Skeletal muscle satellite cell (primary cell): Measurements from ENCODE around the gene CENPJ.

- CAGE, long polyA plus RNA = no peak
Measured at GRCh38 chr13:24074860-24075350, 85.6 kb upstream of the SPATA13 start.

DNA sequence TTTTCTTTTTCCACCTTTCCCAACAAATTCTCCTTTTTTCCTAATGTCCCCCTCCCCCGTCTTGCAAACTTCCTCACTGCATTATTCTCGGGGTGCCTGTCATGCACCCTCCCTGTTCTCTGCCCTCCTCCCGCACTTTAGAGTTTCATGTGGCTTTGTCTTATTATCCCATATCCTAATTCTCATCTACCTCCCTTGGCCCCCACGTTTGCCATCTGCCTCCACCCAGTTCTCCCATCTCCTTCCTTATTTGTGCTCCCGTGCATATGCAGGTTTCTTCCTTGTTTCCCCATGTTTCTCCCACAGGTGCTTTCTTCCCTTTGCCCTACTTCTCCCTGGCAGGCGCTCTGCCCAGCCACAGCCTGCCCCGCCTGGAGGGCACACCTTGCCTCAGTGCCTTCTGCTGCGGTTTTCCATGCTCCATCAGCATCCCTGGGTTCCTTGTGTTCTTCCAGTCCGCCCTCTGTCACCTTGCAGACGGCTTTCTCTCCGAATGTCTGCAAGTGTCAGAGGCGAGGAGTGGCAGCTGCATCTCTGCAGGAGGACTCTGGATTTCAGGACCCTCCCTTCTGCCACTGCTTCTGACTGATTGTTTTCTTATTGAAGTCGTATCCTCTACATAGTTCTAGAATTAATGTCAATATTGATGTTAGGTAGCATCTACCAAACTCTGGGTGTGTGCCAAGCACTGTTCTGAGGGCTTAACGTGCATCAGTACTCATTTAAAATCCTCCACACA is 1.6 kb downstream of the SPATA13 start:
- CAGE, long polyA plus RNA = no peak

DNA sequence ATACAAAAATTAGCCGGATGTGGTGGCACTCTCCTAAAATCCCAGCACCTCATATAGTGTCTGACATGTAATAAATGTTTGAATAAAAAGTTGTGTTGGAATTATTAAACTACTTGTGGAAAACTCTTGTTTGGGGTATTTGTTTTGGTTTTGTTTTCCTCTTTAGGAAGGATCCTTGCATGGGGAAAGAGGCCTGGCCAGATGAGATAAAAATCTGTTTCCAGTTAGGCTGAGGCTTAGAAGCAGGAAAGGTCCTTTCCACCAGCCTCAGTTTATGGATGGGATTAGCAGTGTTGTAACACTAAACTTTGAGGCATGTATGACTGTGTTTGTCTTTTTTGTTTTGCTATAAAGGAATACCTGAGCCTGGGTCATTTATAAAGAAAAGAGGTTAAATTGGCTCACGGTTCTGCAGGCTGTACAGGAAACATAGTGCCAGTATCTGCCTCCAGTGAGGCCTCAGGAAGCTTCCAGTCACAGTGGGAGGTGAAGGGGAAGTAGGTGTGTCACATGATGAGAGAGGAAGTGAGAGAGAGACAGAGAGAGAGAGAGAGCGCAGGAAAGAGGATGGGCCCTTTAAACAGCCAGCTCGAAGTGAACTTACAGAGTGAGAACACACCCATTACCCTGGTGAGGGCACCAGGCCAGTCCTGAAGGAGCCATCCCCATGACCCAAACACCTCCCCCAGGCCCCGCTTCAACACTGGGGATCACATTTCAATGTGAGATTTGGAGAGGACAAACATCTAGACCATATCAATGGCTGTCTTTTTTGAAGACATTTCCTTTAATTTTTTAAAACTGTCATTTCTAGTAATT is 21.6 kb downstream of the SPATA13 start:
- CAGE, long polyA plus RNA = no peak

DNA sequence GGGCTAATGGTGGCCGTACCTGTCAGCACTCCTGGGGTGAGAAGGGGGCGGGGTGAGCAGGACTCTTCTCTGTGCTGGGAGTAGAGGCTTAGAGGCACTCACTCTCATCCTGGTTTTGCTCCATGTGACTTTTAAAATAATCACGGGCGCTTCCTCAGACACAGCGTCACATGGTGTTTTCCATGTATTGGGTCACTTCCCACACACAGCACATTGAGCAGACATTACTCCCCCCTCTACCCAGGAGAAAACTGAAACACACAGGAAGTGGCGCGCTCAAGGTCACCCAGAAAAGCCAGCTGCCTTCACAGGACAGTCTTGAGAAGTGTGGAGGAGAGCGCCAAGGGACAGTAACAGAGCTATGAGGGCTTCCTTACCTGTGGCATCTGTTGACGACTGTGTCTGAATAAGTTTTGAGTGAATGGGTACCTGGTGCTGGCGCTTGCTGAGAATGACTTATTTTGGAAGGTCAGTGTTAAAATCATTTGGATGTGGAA is 23.3 kb downstream of the SPATA13 start:
- CAGE, long polyA plus RNA = no peak

- CAGE, long polyA plus RNA = no peak
Measured at GRCh38 chr13:24190152-24190739, 29.7 kb downstream of the SPATA13 start.

- CAGE, long polyA plus RNA = no peak
Measured at GRCh38 chr13:24194328-24194924, 33.9 kb downstream of the SPATA13 start.

- CAGE, long polyA plus RNA = no peak
Measured at GRCh38 chr13:24230080-24230426, 69.5 kb downstream of the SPATA13 start.

DNA sequence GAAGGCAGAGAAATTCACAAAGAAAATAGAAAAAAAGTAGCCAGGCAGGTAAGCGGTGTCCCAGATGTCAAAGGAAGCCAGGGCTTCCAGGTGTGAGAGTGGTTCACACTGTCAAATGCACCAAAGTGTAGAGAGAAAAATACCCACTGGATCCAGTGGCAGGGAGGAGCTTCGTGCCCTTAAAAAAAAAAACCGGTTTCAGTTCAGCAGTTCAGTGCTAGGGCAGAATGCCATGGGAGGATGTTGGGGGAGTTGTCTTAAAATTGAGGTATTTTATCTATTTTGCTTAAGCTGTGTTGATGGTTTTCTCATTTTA is 47.8 kb upstream of the C1QTNF9 start:
- CAGE, long polyA plus RNA = no peak

DNA sequence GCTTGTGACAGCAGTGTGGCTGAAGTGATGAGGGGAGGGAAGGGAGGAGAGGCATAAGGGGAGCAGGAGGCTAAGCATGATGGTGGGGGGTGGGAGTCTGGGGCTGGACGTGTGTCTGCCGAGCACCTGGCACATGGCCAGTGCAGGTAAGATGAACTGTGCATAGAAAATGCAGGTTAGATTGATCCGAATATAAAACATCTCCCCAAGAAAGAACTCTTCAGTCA is 27.4 kb upstream of the C1QTNF9 start:
- CAGE, long polyA plus RNA = no peak

DNA sequence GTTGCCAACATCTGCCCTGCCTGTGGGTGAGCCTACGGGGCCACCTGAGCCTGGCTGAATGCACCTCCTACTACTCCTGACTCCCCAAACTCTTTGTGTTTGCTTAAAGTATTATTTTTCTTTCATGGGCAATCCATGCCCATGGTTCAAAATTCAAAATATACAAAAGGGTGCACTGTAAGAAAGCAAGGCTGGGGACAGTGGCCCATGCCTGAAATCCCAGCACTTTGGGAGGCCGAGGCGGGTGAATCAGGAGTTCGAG is 72.7 kb downstream of the PARP4 start:
- CAGE, long polyA plus RNA = no peak

- CAGE, long polyA plus RNA = no peak
Measured at GRCh38 chr13:24630715-24631349, 49.4 kb upstream of the ATP12A start.

DNA sequence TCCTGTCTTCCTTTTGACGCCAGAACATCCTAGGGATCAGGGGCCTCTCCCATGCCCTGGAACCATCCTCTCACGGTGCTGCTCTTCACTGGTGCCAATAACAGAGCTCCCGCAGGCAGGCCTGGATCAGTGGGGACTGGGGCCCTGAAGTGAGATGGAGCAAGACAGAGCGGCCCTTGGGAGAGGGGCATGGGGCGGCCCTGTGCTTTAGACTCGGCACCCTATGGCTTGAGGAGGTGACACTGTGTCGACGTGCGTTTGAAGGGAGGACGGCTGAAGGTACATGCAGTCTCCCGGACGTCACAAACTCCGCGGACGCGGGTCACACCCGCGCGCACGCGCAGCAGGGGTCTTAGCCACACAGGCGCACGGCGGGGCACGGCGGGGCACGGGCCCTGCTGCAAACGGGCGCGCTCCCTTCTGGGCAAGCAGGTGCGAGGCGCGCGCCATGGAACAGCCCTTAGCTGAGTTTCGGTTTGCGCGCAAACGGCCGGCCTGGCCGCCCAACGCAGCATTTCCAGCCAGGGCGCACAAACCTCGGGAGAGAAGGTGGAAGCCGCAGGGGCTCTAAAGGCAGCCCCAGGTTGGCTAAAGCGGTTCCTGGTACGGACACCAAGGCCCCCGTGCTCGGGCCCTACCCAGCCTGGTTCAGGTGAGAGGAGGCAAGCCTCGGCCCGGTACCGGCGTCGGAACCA is 16.5 kb upstream of the RNF17 start:
- CAGE, long polyA plus RNA = no peak

GRCh38 chr13:24922149-24923256 is at the start of gene CENPJ:
TSS of gene CENPJ (minus strand) at chr13:24922861.
- CAGE, long polyA plus RNA = no peak

DNA sequence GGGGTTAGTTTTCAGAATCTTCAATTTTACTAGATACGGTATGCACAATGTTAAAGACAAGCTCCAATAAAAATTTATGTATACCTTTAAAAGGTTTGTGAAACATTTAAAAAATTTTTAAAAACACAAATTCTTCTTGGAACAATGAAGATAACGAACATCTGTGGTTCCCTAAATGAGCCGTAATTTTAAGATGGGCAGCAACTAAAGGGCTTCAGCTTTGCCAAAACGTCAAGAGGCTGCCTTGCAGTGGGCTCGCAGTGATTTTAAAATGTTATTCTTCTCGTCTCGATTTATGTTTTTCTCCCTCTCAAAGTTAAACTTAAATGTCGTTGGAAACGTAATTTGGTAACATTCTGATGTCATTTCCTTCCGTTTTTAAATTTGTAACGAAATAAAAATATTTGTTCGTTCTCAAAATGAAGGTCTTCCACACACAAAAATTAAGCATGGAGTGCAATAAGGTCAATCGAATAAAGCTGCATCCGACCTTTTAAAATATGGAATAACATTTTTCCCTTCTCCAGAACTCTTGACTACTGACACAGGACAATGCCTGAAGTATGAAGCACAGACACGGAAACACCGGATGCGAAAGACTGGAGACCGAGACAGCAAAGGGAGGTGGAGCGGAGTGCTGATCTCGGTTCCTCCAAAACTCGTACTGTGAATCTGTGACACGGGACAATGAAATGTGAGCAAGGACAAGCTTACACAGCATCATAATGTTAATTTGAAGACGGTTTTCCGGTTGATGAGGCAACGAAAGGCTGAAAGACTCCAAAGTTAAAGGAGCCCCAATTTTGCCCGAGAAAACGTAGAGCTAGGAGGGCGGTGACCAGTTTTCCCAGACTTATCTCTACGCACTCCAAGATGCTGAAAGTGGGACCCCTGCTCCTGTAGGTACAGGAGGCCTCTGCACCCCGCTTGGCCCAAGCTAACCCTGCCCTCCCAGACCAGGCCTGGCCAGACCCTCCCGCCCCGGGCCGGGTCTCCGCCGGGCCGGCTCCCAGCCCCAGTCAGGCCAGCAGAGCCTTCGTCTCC is 846 bp downstream of the MTMR6 start:
- CAGE, long polyA plus RNA = no peak

DNA sequence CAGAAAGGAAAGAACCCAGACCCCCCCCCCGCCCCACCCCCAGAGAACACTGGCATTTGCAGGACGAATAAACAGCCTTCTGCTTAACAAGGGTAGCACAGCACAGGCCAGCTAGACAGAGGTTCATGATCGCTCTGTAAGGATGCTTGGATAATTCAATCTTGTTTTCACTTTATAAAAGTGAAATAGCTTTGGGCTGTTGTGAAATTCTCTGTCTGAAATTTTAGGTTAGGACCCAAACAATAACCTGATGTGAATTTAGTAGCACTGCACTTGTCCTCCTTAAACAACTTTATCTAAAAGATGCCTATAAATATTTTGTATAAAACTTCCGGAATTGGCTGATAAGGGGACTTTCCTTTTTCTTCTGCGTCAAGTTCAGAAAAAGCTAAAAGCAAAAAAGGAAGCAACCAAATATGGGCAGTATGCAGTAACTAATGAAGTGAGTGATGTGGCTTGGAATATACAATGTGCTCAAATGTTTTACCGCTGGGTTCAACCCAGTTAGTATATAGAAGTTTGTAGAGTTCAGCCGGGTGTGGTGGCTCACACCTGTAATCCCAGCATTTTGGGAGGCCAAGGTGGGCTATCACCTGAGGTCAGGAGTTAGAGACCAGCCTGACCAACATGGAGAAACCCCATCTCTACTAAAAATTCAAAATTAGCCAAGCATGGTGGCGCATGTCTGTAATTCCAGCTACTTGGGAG is 163.6 kb downstream of the SHISA2 start:
- CAGE, long polyA plus RNA = no peak

GRCh38 chr13:26220433-26221076 is 1.6 kb downstream of the RNF6 start:
- CAGE, long polyA plus RNA = no peak

DNA sequence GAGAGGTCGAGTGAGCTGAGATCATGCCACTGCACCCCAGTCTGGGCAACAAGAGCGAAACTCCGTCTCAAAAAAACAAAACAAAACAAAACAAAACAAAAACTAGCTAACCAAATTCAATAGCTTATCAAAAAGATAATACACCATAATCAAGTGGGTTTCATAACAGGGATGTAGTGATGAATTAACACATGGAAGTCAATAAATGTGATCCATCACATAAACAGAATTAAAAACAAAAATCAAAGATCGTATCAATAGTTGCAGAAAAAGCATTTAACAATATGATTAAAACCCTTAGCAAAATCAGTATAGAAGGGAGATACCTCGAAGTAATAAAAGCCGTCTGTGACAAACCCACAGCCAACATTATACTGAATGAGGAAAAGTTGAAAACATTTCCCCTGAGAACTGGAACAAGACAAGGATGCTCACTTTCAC is 31.3 kb downstream of the CDK8 start:
- CAGE, long polyA plus RNA = no peak

DNA sequence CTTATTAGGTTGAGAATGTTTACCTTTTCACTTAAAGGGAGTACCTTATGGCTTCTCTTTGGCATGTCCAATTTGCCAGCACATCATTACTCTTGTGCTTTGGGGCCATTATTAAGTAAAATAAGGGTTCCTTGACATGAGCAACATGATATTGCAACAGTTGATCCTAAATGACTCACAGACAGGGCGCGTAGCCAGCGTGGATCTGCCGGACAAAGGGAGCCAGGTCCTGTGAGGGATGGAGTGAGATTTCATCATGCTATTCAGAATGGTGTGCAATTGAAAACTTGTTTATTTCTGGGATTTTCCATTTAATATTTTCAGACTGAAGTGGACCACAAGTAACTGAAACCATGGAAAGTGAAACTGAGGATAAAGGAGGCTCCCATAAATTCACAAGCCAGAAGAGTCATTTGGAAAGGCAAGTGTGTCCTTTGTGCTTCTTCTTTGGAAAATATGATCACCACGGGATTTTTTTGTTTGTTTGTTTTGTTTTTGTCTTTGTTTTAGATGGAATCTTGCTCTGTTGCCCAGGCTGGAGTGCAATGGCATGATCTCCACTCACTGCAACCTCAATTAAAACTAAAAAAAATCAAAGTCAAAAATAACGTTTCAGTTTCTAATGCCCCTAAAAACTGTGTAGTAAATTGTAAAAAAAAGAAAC is 48.5 kb upstream of the WASF3 start:
- CAGE, long polyA plus RNA = no peak

- CAGE, long polyA plus RNA = no peak
Measured at GRCh38 chr13:26997322-26997932, 174.2 kb downstream of the USP12 start.

- CAGE, long polyA plus RNA = no peak
Measured at GRCh38 chr13:27044946-27045603, 126.5 kb downstream of the USP12 start.